Endothelial cell (in vitro differentiated cells): ENCODE results near the genes GPR61, KCNA10 and KCNA3.

GRCh38 chr1:109298913-109300264 lies 7.4 kb downstream of the MYBPHL start:
- PRO-cap: no peak

DNA sequence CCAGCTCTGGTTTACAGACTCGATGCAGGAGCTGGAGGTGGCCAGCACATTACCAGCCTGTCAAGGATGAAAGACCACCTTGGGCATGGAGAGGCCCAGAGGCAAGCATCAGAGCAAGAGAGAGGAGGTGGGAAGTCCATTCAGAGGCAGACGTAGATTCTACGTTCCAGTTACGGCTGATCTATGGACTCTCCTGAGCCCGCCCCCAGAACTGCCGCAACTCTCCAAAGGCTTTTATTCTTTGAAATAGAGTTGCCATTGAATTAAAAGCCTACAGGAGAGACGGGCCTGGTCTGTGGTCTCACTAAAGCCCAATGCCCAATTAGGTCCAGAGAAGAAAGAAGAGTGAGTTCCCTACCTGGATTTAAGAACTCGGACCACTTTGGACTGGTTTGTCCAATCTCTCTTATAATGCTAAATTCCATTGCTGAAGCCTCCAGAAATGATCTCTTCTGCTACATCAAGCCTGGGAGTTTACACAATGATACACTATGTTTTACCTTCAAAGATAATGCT lies 4.1 kb upstream of the MYBPHL start:
- PRO-cap: no peak

GRCh38 chr1:109391118-109391592 lies 6.6 kb downstream of the SORT1 start:
- PRO-cap: no peak

GRCh38 chr1:109424910-109425129 lies 1.4 kb downstream of the PSMA5 start:
- PRO-cap: unidirectional peak, plus-strand start at chr1:109425038

GRCh38 chr1:109539579-109540025 lies at the start of gene GPR61:
Gene GPR61 (plus strand): TSS chr1:109539872.
- PRO-cap: no peak

DNA sequence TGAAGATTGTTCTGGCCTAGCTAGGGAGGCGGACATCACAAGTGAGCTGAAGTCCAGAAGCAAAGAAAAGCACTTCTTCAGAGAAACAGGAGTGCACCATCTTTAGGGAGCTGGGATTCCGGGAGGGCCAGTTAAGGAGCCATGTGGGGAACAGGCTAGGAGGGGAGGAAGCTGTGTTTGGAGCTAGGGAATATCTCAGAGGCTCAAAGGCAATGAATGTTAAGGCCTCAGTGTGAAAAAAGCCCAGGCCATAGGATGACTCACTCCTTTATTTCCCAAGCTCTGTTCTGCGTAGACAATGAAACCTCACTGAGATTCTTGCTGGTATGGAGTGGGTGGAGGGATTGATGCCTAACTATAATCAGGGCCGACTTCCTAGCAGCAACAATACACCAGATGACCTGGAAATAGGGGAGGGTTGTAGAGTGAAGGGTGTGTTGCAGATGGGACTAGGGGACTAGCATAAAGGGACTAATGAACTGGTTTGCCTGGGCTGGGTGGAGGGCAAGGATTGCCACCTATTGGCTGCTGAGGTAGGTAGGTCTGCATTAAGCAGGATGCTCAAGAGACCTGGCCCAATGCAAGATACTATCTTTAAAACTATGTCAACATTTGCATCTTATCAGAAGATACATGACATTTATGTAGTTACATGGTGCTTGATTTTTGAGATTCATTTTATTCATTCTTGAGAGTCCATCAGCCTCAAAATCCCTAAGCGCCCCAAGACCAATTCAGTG lies 2.0 kb downstream of the GNAT2 start:
- PRO-cap: bidirectional peak, plus-strand start at position 358 of the sequence, minus-strand start at position 214 of the sequence

DNA sequence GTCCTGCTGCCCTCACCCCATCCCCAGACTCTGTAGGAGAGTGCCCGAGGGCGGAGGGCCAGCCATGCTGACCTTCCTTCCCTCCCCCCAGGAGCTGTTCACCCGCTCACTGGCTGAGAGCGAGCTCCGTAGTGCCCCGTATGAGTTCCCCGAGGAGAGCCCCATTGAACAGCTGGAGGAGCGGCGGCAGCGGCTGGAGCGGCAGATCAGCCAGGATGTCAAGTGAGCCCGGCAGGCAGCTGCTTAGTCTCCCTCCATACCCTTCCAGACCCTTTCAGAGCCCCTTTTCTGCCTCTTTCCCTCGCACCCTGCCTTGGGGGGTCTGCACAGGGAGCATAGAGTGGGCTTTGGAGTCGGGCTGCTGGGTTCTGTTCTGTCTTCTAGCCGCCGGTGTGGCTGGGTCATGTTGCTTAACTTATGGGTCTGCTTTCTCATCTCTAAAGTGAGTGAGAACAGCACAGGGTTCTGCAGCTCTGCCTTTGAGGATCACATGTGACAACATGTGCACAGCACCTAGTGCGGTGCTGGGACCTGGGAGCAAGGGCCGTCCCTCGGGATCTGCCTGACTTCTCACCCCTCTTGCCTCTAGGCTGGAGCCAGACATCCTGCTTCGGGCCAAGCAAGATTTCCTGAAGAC lies 6.1 kb downstream of the AMPD2 start:
- PRO-cap: no peak

GRCh38 chr1:109750805-109751270 lies 10.0 kb upstream of the GSTM3 start:
- PRO-cap: no peak

GRCh38 chr1:109912275-109912520 lies 1.5 kb downstream of the CSF1 start:
- PRO-cap: no peak

DNA sequence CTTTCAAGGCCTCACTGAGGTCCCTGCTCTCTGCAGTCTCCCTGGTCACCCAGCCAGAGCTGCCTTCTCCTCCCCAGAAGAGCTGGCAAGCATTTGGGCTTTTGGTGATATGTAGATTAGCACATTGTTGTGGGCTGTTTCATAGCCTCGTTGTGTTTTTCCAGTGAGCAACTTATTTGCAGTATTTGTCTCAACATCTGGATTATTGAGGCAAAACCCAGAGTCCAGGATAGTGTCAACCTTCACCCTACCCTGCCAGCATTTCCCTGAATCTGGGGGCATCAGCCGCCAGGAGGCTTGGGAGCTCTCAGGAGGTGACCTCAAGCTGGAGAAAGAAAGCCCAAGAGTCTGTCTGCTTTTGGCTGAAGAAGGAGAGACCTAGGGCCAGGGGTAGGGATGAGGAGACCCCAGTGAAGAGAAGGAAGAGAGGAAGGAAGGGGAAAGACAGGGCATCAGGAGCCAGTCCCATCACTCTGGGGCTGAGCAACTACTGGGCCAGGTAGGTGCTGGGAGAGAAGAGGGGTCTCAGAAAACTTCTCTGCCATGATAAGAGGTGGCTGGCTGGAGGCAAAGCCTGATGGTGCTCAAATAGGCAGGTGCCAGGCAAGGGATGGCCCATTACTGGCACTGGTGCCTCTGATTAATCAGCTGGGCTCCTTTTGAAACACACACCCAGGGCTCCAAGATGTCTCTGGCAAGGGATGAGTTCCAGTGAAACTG lies 2.5 kb downstream of the CSF1 start:
- PRO-cap: no peak

DNA sequence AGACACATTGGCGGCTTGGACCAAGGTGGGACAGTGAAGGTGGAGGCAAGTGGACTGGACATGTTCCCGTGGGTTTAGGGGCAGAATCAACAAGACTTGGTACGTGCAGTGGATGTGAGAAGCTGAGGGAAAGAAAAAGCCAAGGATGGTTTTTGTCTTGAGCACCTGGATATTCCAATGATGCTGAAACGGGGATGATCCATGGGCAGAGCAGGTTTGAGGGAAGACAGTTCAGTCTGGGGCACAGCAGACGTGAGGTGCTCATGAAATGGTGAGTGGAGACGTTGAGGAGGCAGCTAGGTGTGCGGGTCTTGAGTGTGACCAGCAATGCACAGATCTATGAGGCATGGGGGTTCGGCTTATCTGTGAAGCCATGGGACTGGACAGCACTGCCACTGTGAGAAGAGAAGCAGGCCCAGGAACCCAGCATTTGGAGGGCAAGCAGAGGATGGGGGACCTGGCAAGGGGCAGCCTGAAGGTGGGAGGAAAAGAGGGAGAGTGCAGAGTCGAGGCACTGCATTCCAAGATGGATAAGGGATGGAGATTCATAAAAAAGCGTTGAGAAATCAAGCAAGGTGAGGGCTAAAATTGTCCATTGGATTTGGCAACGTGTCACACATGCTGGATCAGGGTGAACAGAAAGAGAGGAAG lies 8.0 kb downstream of the CSF1 start:
- PRO-cap: no peak

DNA sequence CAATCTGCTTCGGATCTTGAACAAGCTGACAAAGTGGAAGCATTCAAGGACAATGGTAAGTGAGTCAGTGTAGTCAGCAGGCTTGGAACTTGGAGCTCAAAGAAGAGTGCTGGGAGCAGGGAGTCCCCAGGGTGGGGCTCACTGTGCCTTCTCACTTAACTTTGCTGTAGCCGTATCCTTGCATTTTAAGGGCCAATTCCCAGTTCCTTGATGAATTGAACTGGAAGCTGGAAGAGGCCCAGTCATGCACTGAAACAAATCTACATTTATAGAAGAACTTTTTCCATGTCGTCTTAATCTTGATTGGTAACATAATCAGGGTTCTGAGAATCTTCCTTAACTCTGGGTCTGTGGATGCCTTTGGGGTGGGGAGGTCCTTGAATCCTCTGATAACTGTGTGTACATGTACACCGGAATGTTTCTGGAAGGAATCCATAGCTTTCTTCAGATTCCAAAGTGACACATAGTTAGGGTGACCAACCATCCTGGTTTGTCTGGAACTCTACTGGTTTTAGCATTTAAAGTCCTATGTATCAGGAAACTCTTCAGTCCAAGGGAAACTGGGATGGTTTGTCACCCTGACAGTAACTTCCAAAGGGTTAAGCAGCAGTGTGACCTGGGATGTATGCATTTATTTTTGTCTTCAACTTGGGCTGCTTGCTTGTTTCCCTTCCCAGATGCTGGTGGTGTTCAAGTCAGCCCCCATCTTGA lies 16.7 kb downstream of the STRIP1 start:
- PRO-cap: no peak

DNA sequence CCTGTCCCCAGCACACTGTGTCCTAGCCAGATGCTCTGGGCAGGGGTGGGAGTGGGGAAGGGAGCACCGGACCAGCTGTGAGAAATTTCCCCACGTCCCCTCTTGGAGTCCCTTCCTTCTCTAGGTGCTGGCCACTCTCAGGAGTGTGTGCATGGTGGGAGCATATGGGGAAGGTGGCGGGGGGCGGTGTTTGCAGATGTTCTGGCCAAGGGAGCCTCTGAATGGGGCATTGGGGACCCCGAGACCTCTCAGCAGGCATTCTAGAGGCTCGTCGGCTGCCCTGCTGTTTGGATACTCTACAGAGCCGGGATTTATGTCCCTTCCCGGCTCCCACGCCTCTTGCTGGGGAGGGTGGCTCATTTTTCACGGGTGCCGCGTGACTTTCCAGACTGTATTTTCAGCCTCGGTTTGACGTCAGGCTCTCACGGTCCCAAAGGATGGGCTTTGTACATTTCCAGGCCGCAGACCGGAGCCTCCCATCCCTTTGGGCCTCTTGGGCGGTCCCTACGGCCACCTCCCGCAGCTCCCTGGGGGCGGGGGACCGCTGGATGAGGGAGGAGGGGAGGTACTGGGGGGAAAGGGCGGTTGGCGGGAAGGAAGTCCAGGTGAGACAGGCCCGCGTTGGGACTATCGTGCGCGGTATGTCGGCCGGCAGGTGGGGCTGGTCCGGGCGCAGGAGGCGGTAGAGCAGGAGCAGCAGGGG lies 17.7 kb downstream of the UBL4B start:
- PRO-cap: no peak

GRCh38 chr1:110209369-110209810 lies 724 bp upstream of the KCNC4 start:
- PRO-cap: unidirectional peak, plus-strand start at chr1:110209543; unidirectional peak, plus-strand start at chr1:110209624

- PRO-cap: no peak
Measured at GRCh38 chr1:110212203-110212621, 2.1 kb downstream of the KCNC4 start.

GRCh38 chr1:110235841-110236238 lies 25.7 kb downstream of the KCNC4 start:
- PRO-cap: no peak

DNA sequence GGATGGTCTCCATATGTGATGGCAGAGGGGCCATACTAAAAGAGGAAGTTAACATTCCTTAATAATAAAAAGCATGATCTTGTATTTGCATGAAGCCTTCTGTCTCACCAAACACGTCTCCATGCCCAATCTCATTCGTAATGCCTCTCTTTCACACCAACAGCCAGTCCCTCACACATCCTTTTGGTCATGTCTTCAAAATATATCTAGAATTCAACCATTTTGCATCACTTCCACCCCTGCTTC lies at the start of gene KCNA10:
Gene KCNA10, minus strand, starts transcription at position 83 of the 246 bp plus-strand sequence.
- PRO-cap: no peak

GRCh38 chr1:110674628-110675569 lies at the start of gene KCNA3:
Gene KCNA3 (minus strand): TSS chr1:110674940.
- PRO-cap: bidirectional peak, plus-strand start at chr1:110674915, minus-strand start at chr1:110674925; bidirectional peak, plus-strand start at chr1:110675103, minus-strand start at chr1:110674989; bidirectional peak, plus-strand start at chr1:110675285, minus-strand start at chr1:110675176

DNA sequence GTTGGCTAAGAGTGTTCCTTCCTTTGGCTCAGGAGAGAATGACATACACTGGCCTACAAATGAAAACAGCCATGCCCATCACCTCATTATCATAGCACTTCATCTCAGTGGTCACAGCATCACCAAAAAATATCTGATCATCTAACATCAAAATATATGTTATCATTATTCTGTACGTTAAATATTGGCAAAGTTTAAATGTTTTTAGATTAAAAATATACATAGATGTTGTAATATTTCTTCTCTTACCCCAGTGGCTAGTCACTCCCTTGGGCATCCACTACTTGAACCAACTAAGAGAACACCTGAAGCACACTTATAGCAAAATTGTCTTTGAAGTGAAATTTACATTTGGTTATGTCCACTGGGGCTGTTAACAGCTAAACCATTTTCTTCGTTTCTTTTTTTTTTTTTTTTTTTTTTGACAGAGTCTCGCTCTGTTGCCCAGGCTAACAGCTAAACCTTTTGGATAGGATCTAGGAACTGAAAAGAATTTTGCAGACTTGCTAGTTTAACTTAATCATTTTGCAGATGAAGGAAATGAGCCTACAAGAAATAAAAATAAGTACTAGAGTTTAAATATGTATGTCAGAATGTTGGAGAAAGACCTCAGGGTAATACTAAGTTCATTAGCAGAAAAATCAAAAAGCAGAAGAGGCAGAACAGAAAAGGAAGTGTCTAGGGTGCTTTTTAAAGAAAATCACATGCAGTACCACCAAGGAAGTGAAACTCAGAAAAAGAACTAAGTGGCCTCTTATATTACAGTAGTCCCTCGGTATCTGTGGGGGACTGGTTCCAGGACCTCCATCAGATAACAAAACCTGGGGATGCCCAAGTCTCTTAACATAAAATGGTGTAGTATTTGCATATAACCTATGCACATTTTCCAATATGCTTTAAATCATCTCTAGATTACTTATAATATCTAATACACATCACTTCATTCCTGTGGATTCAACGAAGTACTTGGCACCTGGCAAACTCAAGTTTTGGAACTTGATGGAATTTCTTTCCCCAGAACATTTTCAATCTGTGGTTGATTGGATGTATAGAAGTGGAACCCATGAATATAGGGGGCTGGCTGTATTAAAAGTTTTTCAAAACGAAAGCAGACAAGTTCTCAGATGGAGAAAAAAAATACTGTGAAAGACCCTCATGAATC lies 11.8 kb downstream of the DRAM2 start:
- PRO-cap: no peak

DNA sequence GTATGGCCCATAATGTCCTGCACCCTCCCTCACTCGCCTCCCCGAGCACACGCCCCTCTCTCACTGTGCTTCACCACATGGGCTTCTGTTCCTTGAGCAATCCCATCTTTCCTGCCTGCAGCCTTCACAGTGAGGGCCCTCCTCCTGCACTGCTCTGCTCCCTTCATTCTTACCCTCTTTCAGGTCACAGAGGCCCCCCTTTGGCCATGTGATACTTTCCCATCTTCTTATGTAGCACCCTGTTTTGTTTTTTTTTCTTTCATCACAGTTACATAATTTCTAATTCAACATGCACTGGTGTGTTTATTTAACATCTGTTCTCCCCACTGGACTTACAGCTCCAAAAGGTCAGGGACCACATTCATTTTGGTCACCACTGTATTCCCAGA lies 5.6 kb downstream of the DENND2D start:
- PRO-cap: no peak